GM12891 (cell line): ENCODE measurements around a stretch of chr3.

- RRBS: no CpG with 5 or more reads among the region's 25 CpGs
Measured at GRCh38 chr3:127037122-127038061, 54.5 kb downstream of the PLXNA1 start.

DNA sequence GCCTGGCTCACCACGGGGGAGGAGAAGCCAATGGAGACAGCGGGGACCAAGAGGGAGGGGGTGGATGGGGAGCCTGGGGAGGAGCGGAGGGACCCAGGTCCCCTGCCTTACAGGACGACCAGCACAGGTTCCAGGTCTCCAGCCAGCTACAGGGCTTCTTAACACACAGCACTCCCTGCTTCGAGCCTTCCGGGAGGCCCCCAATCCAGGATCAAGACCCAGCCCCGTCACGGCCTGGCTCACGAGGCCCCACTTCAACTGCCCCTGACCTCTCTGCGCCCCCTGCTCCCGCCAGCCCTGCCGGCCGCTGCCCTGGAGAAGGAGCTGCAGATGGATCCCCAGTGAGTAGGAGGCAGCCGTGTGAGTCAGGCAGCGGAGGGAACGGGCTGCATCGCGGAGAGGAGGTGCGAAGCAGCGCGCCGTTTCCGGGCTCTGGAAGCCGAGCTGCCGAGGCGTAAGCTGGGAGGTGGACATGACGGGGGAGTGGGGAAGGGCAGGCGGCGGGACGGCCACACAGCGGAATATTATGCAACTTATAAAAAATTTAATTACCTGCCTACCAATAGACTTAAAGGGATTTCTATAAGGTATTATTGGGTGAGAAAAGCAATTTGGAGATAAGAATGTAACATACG lies 133.5 kb downstream of the TPRA1 start:
- RRBS: no CpG with 5 or more reads among the region's 32 CpGs

DNA sequence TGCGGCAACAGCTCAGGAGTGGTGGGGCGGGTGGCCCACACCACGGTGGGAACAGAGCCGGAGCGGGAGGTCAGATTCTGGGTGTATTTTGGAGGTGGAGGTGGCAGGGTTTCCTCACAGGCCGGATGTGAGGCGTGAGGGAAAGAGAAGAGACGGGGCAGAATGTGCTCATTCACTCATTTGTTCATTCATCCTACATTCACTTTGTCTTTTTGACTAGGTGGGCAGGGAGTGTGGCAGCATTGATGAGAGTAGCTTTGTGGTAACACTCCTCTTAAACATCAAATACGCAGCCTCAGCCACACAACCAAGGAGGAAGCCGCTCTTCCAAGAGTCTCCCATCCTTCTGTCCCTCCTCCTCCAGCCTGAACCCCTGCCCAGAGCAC lies 46.8 kb downstream of the TPRA1 start:
- RRBS: 69% methylated on average over 3 of the region's 10 CpGs

- RRBS: no CpG with 5 or more reads among the region's 3 CpGs
Measured at GRCh38 chr3:127639185-127639510, 10.2 kb downstream of the PODXL2 start.

GRCh38 chr3:127757890-127758506 lies 64.3 kb downstream of the MGLL start:
- RRBS: no CpG with 5 or more reads among the region's 6 CpGs

DNA sequence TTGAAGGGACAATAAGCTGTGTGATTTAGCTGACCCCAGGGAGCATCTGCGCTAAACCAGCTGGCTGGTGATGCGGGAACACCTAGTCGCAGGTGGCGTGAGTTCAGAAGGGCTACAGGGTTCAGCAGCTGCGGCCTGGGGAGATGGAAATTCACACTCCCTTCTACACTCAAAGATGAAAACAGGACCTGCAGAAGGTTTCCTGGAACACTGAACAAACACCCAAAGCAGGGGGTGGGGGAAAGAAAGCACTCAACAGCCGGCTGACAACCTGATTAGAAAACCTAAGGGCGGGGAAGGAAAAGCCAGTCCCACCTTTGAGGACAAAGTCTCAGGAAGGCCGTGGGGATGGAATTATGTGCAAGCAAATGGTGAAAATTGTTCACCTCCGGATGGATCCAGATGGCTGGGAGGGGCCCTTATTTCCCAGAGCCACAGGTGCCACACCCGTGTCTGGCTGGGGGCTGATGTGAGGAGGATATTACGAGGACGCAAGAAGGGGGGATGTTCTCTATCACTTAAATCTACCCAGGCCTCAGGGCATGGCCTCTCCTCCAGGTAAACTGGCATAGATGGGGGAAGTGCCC lies 6.1 kb downstream of the MGLL start:
- RRBS: no CpG with 5 or more reads among the region's 12 CpGs

GRCh38 chr3:127986753-127987395 lies 65.4 kb upstream of the SEC61A1 start:
- RRBS: no CpG with 5 or more reads among the region's 13 CpGs

DNA sequence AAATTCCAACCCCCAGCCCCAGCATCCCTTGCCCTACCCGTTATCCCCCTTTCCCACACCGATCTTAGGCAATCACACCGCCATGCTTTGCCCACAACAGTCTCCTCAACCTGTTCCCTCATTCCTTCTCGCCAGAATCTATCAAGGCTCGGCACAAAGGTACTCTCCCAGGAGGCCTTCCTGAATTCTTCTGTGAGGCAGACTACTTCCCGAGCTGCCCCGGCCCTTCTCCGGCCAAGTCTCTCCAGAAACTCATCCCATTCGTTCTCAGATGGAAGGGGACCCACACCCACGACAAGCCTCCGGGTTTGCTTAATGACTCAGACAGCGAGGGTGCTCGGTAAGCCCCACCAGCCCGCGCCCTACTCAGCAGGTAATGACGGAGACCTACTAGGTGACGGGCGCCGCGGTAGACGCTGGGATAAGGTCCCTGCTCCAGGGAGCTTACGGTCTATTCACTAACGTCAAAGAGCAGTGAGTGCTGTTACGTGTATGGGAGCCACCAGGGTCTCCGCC lies 608 bp upstream of the SEC61A1 start:
- RRBS: 1% methylated on average over 4 of the region's 25 CpGs

- RRBS: no CpG with 5 or more reads among the region's 10 CpGs
Measured at GRCh38 chr3:128070665-128071315, 18.6 kb downstream of the SEC61A1 start.

DNA sequence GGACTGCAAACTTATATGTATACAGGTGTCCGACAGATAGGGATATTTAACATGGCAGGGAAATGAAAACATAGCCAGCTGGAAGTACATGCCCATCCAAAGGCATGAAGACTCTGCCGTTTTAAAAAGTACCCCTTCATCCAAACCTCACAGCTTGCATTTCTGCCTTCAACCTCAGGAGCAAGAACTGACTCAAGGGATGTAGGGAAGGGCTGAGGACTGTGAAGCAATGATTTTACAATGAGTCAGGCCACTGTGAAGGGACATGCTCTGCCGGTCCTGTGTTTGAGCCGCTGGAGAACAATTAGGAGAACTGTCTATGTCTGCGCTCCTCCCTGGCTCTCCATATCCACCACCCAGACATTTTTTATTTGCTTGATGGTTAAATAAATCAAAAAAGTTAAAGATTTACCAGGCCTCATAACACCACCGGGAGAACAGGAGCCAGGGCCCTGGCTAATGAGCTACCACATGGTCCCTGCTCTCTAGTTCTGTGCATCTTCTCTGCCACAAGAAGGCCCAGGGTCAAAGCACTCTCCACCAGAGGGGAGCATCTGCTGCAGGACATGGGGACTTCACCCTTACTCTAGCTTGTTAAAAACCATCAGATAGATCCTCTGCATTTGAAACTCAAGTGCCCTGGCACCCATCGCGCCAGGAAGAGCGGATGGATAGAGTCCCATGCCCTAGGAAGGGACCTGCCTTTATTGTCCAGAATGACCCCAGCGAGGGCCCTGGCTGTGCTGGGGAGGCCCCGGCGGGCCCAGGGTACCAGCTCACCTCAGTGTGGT lies 29.7 kb downstream of the SEC61A1 start:
- RRBS: no CpG with 5 or more reads among the region's 12 CpGs

DNA sequence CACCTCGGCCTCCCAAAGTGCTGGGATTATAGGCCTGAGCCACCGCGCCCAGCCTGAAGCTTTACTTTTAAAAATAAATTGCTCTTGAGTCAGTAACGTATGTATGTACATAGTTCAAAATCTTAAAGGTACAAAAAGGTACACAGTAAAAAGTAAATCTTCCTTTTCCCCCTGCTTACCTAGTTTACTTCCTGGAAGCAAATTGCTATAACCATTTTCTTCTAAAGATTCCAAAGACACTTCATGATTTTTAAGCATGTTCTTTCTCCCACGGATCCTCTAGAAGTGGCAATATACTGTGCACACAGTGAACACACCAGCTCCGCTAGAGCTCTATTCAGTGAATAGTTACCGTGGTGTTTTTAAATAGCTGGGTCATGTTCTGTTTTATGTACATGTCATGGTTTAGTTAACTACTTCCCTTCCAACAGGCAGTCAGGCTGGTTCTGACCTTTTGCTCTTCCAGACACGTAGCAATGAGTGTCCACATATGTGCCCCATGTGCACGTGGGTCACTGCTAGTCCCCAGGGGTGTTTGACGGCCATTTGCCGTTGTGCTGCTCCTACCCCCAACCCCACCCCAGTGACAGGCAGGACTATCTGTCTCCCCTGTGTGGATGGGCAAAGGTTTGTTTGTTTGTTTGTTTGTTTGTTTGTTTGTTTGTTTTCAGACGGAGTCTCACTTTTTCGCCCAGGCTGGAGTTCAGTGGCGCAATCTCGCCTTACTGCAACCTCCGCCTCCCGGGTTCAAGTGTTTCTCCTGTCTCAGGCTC lies 82.2 kb downstream of the EEFSEC start:
- RRBS: no CpG with 5 or more reads among the region's 17 CpGs

- RRBS: no CpG with 5 or more reads among the region's 1 CpG
Measured at GRCh38 chr3:128293820-128294453, 140.7 kb downstream of the EEFSEC start.

GRCh38 chr3:128357975-128358379 lies 108.7 kb downstream of the DNAJB8 start:
- RRBS: no CpG with 5 or more reads among the region's 10 CpGs

GRCh38 chr3:128415822-128416835 lies 50.6 kb downstream of the DNAJB8 start:
- RRBS: no CpG with 5 or more reads among the region's 21 CpGs

DNA sequence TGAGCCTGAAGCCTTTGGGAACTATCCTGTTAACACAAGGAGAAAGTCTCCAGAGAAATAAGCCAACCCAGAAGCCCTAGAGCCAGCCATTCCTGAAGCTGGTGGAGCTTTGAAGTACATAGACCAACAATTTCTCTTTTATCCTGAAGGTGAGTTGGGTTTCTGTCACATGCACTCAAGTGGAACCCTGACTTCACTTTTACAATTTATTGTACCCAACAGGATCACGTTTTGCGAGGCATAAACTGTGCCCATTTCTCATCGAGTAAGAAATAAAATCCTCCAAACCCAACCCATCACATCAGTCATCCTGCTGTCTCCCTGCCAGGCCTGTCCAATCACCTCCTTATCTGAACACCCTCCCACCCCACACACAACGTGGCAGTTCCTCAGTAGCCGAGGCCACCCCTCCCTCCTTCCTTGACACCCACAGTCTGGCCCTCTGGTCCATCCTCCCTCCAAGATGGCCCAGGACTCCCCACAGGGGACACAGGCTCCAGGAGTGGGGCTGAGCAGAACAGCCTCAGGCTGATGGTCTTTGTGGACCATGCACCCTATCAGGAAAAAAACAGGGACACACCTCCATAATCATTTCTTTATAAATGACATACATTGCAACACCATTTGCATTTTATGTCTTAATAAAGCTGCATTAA lies 55.7 kb upstream of the GATA2 start:
- RRBS: no CpG with 5 or more reads among the region's 5 CpGs

- RRBS: no CpG with 5 or more reads among the region's 8 CpGs
Measured at GRCh38 chr3:128554125-128554568, 61.1 kb upstream of the GATA2 start.

GRCh38 chr3:128709528-128710339 lies 16.2 kb upstream of the RAB7A start:
- RRBS: no CpG with 5 or more reads among the region's 12 CpGs

DNA sequence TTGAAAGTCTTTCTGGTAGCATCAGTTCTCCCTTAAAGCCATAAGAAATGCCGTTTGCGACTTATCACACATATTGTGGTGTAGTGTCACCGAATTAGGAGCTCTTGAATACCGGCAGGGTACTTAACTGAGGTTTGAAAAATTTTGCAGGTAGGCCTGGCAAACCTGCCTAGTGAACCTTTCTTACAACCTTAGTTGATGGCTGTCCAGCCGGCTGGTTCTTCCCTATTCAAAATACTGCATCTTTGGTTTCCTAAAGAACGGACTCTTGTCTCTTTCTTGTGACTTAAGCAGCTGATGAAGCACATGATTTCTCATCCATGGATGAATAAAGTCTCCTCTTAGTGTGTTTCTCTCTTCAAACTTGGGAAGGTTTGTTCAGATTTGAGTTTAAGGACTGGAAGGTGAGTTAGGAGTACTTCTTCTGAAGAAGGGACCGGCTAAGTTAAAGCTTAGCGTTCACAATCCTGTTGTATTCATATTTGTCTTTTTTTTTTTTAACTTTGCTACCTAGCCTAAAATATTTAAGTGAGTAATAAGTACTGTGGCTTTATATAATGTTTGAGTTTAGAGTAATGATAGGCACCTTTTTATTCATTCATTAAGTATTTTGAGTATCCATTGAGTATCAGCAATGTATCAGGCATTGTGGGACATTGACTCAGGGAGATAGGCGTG lies 1.6 kb downstream of the RAB7A start:
- RRBS: 37% methylated on average over 2 of the region's 9 CpGs

DNA sequence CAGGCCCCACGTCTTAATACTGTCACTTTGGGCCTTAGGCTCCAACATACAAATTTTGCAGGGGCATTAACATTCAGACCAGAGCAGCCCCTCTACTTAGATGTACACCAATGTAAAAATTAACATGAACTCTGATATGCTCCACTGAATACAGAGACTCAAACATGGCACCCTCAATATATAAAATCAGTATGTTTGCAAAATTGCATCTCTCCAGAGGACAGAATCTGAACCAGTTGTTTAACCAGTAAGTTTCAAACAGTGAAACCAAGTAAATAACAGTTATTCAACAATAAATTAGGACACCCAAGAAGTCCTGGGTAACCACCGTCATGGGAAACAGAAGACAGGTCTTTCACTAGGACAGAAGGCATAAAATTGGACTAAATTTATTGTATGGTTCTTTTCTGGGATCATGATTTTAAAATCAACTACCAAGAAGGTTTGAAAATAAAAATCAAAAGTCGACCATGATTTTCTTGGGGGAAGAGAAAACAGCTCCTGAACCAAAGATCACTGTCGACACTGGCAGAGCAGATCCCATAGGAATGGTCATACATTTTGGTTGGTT lies 40.2 kb downstream of the RAB7A start:
- RRBS: no CpG with 5 or more reads among the region's 4 CpGs

DNA sequence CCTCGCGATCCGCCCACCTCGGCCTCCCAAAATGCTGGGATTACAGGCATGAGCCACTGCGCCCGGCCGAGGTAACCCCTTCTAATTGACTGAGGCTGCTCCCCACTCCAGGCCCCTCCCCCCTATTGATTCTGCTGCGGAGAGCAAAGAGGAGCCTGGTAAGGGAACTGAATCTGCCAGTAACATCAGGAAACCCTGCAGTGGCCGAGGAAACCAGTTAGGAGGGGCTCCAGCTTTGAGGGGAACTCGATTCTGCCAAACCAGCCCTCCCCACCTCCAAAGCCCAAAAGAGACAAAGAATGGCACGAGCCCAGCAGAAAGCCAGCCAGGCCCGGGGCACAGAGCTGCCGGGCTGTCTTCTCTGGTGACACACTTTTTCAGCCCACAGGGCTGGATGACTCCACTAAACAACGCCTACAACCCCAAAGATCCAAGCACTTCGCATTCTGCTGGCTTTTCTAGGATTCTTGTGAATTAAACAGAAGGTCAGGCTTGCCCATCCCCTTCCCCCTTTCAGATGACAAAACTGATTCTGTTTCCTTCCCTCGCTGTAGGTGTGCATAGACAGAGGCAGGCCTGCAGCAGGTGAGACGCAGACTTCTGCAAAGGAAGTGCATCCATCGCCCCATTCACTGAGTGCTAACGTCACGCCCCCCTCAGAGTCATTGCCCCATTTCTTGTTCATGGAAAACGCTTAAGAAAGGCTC lies 14.9 kb upstream of the ACAD9 start:
- RRBS: no CpG with 5 or more reads among the region's 21 CpGs